Cytotoxic T cell (primary cell): ENCODE data around the gene PARN.

DNA sequence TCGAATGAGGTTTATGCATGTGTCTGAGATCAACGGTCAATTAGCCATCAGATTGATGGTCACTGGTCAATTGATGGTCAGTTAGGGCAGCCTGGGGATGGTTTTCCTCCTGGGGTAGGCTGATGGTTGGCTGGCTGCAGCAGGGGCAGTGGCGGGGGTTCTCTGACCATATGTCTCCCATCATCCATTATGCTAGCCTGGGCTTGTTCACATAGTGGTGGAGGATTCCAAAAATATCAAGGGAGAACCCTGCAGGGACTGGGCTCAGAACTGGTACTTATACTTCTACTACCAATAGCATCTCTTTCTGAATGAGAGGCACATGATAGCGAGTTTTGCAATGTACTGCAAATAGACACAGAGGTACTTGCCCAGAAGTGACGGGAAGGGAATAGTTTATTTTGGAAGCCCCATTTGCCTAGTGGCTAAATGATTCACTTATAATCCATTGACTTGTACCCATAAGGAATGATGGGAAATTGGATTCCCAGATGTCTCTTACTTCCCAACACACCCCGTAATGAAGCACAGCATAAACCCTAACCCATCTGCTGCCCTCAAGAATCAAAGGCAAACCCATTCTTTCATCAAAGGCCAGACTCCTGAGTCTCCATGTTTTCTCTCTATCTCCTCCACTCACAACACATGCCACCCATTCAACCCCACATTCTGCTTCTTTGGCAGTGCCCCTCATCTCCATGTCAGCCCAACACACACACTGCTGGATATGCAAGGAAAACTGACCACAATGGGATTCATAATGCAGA is 124.8 kb upstream of the ERCC4 start:
- PRO-cap, 2 experiments = no peak in any of the 2 experiments

DNA sequence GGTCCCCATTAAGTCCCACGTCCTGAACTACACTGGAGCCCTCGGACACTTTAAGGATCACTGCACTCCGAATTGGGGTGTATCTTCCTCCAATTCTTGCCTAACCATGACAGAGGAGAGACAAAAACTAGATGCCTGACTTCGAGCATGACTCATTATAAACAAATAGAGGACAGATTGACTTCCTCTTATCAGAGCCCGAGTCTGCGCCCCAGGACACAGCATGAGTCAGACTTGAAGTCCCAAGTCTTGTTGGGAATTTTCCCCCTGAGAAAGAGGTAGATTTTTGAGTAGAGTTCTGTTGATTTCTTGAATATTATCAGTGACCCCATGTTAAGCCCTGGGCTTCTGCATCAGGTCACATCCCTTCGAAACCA is 37.8 kb downstream of the ERCC4 start:
- PRO-cap, 2 experiments = no peak in any of the 2 experiments

DNA sequence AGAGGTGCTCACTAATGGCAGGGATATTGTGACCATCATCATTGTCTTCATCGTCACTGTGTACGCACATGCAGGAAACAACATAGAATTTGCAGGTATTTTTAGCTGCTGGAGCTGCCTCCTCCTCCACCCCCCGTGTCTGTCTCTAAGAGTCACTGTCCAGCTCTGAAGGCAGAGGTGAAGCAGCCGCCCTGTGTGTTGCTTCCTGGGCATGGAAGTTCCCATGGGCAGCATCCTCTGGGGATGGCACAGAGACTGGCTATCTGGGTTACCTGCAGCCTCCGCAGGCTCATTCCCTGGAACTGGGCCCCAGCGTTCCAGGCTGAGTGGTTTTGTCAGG is 41.6 kb upstream of the MRTFB start:
- PRO-cap, 2 experiments = no peak in any of the 2 experiments

DNA sequence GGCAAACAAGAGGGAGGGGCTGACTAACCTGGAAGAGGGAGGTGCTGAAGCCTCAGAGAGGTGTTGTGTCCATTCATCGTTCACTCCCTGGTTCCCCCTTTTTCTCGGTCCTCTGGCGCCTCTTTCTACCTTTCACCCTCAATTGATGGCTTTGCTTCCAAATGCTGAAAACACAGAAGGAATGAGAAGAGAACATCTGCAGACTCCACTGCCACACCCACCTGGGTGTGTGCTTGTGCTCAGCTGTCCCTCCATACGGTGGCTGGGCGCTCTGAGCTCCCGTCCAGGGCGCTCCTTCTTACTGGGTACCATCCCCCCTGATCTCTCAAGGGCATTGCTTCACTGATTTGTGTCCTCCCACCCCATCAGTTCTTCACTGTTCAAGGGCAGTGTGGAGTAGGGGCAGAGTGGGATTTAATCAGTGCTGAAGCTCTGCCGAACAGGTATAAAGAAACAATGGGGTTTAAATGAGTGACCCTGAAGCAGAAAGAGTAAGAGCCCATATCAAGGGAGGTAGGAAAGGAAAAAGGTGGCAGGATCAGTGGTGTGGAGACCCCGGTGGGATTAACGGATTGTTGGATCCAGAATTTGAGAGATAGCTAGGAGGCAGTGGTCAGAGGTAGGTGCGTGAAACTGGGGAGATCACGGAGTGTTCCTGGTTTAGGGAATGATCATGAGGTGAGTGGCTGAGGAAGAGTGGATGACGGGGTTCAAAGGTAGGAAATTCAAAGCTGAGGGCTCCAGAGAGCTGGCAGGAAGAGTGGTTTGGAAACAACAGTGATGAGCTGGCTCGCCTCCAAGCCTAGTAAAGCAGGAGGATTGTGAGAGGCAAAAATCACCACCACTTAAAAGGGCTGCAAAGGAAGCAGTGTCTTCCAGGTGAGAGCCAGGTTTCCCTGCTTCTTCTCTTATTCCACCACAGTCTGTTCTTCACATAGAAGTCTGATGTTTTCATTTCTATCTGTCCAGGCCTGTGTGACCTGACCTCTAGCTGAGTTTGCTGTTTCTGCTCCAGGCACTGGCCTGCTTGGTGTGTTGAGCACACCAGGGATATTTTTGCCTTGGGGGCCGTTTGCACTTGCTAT is 40.9 kb downstream of the MRTFB start:
- PRO-cap, 2 experiments = no peak in any of the 2 experiments

GRCh38 chr16:14176353-14177725 is 105.7 kb downstream of the MRTFB start:
- PRO-cap, 2 experiments = no peak in any of the 2 experiments

DNA sequence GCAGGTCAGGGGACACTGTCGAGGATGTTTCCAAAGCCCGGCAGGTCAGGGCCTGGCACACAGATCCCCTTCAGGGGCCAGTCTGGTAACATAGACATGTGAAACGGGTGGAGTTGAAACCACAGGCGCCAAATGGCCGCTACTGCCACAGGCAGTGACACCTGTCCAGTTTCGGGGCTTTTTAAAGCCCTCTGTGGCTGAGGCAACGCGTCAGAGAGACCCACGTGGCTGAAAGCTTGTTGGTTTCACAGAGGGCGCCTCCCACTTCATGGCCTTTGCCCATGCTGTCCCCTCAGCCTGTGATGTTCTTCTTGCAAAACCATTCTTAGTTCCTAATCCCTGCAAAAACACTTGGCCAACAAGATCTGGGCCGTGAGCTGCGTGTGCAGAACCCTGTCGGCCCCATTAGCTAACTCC is 224.0 kb downstream of the PARN start:
- PRO-cap, 2 experiments = no peak in any of the 2 experiments

DNA sequence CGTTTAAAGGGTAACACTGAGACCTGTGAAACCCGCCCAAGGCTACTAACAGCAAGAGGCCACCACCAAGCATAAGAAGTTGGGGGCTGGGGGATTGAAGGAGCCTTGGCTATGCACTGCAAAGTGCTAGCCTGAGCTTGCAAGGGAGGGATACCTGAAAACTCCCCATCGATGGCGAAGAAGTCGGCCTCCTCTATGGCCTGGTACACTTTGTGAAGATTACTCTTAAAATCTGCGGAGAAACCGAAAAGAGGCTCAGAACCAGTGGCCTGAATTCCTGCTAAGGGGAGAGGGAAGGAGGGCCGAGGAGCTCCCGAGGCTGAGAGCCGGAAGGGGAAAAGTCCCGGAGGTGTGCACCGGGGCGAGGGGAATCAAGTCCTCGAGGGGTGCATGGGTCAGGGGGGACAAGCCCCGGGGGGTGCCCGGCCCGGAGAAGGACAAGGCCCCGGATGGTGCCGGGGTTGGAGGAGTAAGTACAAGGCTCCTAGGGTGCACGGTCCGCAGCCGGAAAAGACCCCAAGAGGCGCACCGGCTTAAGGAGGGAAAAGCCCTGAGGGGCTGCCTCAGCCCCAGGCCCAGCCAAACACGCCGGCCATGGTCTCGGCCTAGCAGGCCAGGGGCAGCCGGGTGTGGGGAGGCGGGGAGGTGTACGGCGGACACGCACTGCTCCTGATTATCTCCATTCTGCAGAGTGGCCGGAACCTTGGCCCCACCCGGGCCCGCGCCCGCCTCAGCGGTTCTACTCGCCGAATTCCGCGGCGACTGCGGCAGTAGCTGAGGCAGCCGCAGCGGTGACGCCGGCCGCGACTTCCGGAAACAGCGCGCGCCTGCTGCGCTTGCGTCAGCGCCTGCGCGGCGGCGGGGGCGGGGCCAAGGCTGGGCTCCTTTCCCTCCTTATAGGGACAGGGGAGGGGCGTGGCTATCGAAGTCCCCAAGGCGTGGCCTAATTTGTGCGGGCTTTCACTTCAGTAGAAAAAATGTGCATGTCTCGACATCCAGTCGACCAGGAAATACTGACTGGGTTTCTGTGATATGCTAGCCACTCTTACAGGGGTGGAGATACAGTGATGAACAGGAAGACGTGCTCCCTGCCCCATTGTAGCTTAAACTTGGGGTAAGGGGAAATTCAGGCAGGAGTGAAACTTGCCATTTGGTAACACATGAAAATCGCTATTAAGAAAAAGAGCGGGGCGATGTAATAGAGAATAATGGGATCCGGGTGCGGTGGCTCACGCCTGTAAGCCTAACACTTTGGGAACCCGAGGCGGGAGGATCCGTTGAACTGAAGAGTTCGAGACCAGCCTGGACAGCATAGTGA is at the start of gene PARN:
Gene PARN, minus strand, starts transcription at position 818 of the 1,318 bp plus-strand sequence.
- PRO-cap, 2 experiments = peak in 2 of 2 experiments; most common plus-strand start position 1,042 of the sequence (in 2); most common minus-strand start position 741 of the sequence (in 2)

DNA sequence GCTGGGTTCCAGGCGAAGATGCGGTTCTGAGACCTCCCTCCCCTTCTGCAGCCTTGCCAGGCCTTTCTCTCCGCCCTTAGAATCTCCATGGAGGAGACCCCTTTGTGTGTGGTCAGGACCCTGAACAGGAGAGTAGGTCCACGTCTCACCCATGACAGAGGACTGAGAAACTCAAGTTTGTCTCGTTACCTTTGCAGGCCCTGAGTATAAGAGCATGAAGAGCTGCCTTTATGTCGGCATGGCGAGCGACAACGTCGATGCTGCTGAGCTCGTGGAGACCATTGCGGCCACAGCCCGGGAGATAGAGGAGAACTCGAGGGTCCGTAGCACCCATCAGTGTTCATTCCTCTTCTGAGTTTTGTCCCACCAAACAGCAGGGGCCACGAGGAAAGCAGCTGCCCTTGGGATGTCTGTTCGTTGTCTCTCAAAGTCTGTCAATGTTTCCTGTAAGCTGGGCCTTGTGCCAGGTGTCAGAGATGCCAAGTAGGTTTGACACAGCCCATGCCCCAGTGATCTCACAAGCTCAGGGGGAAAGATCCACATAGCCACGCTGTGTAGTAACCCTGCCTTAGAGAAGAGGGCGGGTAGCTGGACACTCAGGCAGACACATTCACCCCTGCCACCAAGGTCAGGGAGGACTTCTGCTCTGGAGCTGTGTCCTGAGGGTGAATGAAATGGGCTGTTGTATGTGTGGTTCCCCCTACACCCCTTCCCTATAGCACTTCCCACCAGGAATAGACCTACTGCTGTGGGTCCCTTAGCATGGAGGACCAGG is 22.6 kb downstream of the NTAN1 start:
- PRO-cap, 2 experiments = peak in 1 of 2 experiments; most common plus-strand start position 254 of the sequence (in 1)

GRCh38 chr16:15140865-15141579 is 47.0 kb upstream of the RRN3 start:
- PRO-cap, 2 experiments = no peak in any of the 2 experiments

DNA sequence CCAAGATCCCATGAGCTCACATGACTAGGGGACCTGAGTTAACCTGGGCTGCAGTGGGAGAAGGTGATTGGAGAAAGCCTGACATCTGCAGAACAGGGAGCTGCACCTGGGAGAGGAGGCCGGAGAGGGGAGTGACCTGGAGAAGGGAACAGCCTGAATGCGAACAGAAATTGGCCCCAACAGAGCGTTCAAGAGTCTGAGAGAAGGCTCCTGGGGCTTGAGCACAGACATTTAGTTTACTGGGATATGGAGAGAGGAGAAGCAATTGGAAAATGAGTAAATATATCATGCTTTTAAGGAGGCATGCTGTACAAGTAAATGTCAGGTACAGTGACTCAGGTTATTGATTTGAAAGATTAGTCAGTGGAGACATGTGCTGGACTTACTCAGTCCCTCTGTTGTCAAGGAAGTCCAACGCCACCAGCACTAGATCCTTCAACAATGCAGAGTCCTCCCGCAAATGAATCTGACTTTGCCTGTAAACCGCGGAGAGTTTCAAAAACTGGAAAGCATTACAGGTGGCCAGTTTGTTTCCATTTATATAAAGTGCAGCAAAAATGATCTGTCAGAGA is 28.2 kb downstream of the BMERB1 start:
- PRO-cap, 2 experiments = no peak in any of the 2 experiments

- PRO-cap, 2 experiments = no peak in any of the 2 experiments
Measured at GRCh38 chr16:15494173-15494601, 59.8 kb downstream of the BMERB1 start.

- PRO-cap, 2 experiments = no peak in any of the 2 experiments
Measured at GRCh38 chr16:15521228-15522297, 87.2 kb downstream of the BMERB1 start.

GRCh38 chr16:15638903-15639648 is 3.9 kb downstream of the MARF1 start:
- PRO-cap, 2 experiments = peak in 2 of 2 experiments; most common plus-strand start chr16:15639406 (in 1); most common minus-strand start chr16:15639248 (in 1)

GRCh38 chr16:15705992-15706556 is 56.0 kb downstream of the NDE1 start:
- PRO-cap, 2 experiments = no peak in any of the 2 experiments

- PRO-cap, 2 experiments = no peak in any of the 2 experiments
Measured at GRCh38 chr16:15721208-15721898, 71.3 kb downstream of the NDE1 start.

DNA sequence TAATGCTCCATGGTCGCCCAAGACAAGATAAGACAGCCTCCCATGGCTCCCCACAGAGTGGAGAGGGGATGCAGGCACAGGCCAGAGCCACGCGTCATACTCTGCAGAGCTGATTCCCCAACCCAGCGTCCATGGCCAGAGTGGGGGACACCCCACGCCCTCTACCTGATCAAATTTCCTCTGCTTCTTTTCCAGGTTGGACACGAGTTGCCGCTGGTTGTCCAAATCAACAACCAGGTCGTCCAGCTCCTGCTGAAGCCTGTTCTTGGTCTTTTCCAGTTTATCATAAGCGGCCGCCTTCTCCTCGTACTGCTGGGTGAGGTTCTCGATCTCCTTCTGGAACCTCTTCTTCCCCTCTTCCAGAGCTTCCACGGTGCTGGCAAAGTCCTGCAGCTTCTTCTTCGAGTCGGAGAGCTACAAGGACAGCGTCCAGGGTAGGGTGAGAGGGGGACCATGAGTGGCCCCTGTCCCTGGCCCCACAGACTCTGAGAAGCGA is 74.0 kb downstream of the NDE1 start:
- PRO-cap, 2 experiments = no peak in any of the 2 experiments

DNA sequence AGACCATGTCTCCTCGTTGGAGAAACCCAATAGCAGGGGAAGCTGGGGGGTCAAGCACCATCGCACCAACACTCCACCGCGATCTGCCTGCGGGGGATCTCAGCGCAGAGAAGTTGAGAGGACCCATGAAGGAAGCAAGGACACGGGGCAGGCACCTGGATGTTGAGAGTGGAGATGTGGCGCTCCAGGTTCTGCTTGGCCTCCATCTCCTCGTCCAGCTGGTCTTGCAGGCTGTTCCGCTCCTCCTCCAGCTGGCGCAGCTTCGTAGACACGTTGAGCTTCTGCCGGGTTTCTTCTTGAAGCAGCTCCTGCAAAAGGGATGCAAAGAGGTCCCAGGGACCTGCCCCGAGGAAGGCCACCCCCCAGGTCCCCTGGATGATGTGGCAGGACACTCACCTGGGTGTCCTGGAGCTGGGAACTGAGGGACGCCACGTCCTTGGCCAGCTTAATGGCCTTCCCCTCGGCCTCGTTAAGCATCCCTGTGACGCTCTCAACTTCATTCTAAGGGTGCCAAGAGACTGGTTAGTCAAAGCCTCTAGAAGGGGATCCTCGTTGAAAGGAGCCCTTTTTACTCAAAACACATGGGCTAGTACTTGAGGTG is 74.5 kb downstream of the NDE1 start:
- PRO-cap, 2 experiments = no peak in any of the 2 experiments

DNA sequence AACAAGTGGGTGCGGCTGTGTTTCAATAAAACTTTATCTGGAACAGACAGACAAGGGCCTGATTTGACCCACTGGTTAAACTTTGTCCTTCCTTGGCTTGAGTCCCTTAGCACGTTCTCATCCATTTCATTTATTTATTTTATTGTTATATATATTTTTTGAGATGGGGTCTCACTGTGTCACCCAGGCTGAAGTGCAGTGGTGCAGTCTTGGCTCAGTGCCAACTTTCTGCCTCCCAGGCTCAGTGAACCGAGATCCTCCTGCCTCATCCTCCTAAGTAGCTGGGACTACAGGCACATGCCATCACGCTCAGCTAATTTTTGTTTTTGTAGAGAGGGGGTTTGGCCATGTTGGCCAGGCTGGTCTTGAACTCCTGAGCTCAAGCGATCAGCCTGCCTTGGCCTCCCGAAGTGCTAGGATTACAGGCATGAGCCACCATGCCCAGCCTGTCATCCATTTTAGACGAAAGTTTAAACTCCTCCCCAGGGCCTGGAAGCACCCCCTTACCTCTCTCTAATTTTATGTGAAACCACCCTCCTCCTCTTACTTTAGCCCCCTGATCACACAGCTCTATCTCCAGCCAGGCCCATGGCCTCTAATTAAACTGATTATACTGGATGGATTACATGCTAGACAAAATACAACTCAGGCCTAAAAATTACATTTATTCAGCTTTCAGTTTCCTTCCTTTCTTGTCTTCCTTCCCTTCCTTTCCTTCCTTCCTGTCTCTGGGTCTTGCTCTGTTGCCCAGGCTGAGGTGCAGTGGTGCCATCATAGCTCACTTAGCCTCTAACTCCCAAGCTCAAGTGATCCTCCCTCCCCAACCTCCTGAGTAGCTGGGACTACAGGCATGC is 64.0 kb downstream of the MYH11 start:
- PRO-cap, 2 experiments = no peak in any of the 2 experiments

GRCh38 chr16:15803494-15804112 is 53.2 kb downstream of the MYH11 start:
- PRO-cap, 2 experiments = no peak in any of the 2 experiments

DNA sequence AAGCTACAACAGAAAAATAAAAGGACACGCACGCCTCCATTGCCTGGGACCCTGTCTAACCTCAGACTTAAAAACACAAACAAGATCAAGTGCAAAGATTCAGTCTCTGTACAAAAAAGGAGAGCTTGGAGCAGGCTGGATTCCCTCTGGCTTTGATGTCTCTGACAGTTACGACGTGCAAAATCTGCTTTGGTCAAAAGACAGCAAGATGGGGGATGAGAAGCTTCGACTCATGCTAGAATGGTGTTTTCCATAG is 9.3 kb downstream of the MYH11 start:
- PRO-cap, 2 experiments = no peak in any of the 2 experiments